MCF 10A (cell line): ENCODE data around the genes FRMD7, ETDC, CT45A3, CT45A5 and CT45A2.

DNA sequence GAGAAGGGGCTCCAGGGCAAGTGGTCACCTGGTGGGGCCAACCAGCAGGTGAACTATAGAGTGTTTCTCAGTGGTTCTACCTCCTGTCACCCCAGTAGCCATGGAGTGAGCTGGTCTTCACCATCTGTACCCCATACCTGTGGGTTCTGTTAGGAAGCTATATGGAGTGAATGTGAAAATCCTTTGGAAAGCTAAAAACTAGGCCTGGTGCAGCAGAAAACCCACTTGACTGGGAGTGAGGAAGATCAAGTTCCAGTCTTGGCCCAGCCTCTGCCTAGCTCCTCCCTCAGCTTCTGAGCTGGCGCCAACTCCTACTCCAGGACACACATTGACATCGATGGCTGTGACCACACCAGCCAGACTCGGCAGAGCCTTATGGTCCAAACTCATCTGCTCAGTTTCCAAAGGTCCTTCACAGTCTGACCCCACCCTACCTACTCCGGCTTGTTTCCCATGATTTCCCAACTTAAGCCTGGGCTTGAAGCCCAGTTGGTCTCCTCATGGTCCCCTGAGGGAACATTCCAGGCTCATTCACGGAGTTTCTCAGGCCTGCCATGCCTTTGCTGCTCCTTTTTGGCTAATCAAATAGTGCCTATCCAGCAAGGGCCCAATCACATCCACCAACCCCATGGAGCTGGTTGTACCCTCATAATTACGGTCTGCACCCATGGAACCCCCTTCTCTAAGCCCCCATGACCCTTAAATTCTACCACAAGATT lies 10.2 kb downstream of the ELF4 start:
- PRO-cap: no peak
- RRBS: no CpG with 5 or more reads among the region's 6 CpGs

DNA sequence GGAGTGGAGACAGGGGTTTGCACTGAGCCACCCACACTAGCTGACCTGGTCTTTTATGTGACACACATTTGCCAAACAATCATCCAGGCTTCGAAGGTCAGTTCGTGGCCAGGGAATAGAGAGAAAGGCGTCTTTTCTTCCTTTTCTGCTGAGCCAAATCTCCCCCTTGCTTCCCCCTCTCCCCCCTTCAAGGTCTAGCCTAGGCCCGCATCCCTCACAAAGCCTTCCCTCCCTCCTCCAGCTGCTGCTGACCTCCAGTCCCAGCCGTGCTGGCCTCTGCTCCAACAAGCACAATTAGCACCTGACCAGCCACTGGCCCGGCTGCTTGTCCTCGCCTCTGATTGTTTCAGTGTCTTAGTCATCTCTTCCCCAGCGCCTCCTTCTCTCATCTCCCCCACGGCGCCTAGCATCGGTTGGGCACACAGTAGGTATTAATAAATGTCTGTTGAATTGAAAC lies 4.3 kb downstream of the ELF4 start:
- PRO-cap: no peak
- RRBS: no CpG with 5 or more reads among the region's 11 CpGs

DNA sequence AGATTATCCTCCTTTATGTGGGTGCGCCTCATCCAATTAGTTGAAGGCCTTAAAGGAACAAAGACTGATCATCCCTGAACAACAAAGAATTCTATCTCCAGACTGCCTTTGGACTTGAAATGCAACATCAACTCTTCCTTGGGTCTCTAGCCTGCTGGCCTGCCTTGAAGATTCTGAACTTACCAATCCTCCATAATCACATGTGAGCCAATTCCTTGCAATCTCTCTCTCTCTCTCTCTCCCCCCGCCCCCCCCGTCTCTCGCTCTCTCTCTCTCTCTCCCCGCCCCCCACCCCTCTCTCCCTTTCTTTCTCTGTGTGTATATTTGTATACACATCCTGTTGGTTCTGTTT lies 158.5 kb downstream of the RBMX2 start:
- PRO-cap: no peak
- RRBS: no CpG with 5 or more reads among the region's 5 CpGs

DNA sequence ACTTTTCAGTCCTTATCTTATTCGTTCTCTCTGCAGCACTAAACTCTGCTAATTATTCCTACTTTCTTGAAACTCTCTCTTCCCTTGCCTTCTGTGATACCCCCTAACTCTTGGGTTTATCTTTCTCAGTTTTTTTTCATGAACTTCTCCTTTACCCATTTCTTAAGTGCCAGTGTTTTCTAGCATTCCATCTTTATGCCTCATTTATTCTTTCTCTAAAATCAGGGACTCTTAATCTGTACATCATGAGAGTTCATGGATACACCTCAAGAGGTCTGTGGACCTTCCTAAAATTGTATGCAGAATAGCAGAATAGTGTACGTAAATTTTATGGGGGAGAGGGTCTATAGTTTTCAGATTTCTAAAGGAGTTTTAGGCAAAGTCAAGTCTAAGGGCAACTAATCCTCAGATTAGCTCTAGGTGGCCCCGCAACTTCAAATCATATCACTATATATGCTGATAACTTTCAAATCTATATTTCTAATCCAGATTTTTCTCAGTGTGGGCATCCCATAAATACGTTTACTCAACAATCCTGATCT lies 60.3 kb downstream of the ENOX2 start:
- PRO-cap: no peak
- RRBS: no CpG with 5 or more reads among the region's 4 CpGs

GRCh38 chrX:131828061-131828417 lies 195.1 kb upstream of the STK26 start:
- PRO-cap: no peak
- RRBS: no CpG with 5 or more reads among the region's 3 CpGs

- PRO-cap: bidirectional peak, plus-strand start at chrX:132022783, minus-strand start at chrX:132022491
- RRBS: no CpG with 5 or more reads among the region's 9 CpGs
Observed at GRCh38 chrX:132022184-132022644, 888 bp upstream of the STK26 start.

- PRO-cap: no peak
- RRBS: no CpG with 5 or more reads among the region's 5 CpGs
Observed at GRCh38 chrX:132127592-132128028, at the start of gene FRMD7. Gene FRMD7, minus strand, starts transcription at chrX:132128020.

DNA sequence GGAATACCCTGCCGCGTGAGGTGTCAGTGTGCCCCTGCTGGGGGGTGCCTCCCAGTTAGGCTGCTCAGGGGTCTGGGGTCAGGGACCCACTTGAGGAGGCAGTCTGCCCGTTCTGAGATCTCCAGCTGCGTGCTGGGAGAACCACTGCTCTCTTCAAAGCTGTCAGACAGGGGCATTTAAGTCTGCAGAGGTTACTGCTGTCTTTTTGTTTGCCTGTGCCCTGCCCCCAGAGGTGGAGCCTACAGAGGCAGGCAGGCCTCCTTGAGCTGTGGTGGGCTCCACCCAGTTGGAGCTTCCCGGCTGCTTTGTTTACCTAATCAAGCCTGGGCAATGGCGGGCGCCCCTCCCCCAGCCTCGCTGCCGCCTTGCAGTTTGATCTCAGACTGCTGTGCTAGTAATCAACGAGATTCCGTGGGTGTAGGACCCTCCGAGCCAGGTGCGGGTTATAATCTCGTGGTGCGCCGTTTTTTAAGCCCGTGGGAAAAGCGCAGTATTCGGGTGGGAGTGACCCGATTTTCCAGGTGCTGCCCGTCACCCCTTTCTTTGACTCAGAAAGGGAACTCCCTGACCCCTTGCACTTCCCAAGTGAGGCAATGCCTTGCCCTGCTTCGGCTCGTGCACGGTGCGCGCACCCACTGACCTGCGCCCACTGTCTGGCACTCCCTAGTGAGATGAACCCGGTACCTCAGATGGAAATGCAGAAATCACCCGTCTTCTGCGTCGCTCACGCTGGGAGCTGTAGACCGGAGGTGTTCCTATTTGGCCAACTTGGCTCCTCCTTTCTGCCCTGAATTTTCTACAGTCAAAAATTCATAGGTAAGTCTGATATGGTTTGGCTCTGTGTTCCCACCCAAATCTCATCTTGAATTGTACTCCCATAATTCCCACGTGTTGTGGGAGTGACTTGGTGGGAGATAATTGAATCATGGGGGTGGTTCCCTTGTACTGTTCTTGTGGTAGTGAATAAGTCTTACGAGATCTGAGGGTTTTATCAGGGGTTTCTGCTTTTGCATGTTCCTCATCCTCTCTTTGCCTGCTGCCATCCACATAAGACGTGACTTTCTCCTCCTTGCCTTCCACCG lies 33.9 kb upstream of the FRMD7 start:
- PRO-cap: no peak
- RRBS: no CpG with 5 or more reads among the region's 37 CpGs

DNA sequence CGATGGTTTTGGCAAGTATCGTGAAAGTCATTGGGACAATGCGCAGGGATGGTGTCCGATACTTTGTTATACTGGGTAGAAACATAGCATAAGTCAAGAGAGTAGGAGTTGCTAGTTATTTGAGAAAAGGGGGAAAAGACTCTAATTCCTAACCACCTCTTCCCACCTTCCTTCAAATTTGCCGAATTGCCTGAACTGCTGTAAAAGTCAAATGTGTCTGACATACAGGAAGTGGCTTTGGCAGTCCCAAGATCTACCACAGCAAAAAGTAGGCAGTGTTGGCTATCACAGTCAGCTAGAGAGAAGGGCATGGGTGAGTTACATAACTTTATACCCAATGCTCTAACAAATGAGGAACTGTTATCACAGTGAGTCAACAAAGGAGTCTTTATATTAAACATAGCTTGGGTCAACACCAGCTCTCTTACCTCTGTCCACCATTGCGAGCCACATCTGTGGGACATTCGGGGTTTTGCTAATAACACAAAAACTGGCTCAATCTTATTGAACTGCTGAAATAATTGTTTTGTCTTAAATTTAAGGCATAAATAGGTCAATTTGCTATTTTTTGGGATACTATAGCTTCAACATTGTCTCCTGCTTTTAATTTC lies 2.4 kb upstream of the MBNL3 start:
- PRO-cap: no peak
- RRBS: no CpG with 5 or more reads among the region's 7 CpGs

GRCh38 chrX:133444782-133445561 lies 29.7 kb upstream of the GPC4 start:
- PRO-cap: no peak
- RRBS: no CpG with 5 or more reads among the region's 12 CpGs

DNA sequence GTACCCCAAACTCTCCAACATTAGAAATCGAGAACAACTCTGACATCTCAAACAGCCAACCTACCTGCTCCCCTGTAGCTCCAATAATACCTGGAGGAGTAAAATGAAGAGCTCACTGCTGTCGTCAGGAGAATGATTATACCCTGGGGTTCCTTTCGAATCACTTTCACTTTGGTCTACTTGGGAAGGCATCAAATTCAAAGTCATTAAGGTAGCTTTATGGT lies 261.8 kb upstream of the GPC4 start:
- PRO-cap: no peak
- RRBS: no CpG with 5 or more reads among the region's 3 CpGs

GRCh38 chrX:134546080-134546812 lies 86.3 kb downstream of the HPRT1 start:
- PRO-cap: no peak
- RRBS: 92% methylated on average over 11 of the region's 46 CpGs

DNA sequence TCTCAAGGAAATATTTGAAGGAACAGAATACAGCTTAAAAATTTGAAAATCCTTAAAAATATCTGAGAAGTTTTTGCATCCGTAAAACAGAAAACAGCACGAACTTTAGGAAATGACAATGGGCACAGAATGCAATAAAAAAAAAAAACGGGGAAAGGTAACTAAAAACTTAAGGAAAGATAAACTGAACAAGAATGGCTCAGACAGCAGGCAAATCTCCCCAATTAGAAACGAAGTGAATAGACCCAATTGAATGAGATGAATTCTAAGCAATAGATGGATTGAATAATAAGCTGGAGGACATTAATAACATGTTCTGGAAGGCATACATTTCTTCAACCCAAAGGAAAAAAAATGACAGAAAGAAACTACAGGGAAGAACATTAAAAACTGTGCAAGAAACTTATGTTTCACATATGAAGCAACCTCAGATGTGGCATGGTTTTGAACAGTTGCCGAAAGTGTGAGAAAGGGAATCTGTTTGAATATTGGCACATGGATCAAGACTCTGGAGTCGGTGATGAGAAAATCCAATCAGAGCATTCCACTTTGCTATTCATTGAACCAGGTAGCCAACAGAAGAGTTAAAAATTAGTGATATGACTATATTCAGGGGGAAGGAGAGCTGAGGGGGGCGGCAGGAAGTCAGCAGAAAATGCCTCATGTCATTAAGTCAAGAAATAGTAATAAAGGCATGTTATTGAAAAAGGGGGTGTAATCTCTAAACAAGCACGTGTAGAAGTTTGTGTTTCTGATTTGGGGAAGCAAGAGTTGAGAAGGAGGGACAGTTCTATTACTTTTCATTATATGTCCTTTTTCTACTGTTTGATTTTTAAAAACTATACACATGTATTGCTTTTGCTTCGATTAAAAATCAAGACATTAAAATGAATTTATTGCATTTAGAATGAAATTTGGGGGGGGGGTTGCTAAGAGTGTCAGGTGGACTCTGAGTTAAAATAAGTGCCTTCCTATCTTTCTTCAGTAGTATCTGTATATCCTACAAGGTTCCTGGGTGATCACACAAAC lies 1.1 kb downstream of the SMIM10 start:
- PRO-cap: no peak
- RRBS: no CpG with 5 or more reads among the region's 9 CpGs

DNA sequence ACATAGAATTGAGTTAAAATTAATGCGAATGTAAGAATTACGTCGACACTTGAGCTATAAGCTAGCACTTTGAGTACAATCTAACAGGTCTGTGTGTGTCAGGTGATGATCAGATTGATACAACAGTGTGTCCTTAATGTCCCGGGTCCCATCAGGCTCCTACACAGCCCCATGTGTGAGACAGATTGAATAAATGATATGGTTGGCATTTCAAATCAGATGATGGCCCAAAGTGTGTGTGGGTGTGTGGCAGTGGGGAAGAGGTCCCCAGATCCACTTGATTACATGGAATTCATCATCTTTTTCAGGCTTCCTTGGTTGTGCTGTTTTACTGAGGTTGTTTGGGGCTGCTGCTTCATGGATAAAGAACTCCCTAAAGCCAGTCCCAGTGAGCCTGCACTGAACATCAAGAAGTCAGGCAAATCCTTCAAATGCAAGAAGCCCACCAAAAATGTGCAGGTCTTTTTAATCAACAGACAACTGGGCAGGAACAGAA lies at the start of gene ETDC:
Gene ETDC (plus strand): TSS at position 358 of the 496 bp plus-strand sequence.
- PRO-cap: no peak
- RRBS: no CpG with 5 or more reads among the region's 4 CpGs

DNA sequence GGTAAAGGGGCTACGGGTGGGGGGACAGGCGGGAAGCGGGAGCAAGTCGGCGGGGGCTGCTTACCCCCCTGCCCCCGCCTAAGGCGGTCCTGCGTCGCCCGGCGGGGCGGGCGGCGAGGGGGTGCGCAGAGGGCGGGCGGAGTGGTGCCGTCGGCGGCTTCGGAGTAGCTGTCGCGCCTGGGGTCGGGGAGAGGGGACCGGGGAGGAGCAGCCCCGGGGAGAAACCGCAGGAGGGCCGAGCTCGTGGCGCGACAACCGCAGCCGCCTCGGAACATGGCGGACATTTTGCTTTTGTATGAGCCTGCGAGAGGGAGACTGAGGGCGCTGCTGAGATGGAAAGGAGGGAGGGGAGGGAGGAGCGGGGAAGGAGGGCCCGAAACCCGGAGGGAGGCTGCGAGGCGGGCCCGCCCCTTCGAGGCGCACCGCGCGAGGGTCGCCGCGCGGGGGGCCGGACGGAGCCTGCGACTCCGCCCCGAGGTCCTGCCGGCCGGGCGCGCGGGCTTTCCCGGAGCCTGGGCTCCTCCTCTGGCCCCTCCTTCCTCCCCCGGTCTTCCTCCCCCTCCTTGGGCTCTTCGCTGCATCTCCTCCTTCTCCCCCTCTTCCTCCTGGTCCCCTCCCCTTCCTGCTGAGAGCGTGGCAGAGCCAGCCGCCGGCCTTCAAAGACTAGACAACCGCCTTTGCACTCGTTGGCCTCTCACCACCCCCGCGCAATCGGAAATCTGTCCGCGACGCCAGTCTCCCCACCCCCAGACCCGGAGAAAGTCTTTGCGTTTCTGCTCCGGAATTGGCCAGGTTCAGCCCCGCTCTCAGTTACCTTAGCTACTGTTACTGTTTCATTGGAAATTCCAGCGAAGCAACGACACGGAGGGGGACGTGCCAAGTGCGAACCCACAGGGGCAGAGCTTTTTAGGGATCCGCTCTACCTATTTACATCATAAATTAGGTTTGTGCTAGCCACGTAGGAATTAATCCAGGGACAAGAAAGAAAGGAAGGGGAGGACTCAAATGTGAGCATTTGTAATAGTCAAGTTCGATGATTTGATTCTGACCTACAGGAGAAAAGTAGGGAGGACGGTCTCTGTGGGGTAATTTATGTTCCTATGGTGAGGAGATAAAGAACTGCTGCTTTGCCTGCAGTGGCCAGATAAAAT lies 1.2 kb downstream of the INTS6L start:
- PRO-cap: bidirectional peak, plus-strand start at position 639 of the sequence, minus-strand start at position 317 of the sequence; bidirectional peak, plus-strand start at position 836 of the sequence, minus-strand start at position 824 of the sequence
- RRBS: 20% methylated on average over 19 of the region's 89 CpGs

DNA sequence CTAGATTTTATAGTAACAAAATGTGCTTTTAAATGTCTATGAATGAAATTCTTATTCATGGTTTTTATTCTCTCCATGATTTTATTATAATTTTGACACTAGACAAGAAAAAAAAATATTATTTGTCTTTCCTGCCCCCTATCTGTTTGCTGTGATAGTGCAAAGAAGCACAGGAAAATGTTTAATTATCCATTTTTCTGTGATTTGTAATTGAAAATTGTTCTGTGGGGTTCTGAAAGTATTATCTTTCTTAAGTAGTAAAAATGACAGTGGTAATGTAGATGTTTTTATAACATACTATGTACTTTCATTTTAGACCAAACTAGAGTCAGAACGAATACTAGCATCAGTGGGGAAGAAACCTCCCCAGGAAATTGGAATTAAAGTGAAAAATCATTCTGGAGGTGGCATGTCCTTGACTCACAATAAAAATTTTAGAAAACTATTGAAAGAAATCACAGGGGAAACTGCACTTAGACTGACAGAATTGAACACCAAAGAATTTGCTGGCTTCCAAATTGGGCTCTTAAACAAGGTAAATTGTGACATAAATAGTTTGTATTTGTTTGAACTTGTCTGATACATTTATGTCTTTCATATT lies 52.1 kb downstream of the INTS6L start:
- PRO-cap: no peak
- RRBS: no CpG with 5 or more reads among the region's 1 CpG

DNA sequence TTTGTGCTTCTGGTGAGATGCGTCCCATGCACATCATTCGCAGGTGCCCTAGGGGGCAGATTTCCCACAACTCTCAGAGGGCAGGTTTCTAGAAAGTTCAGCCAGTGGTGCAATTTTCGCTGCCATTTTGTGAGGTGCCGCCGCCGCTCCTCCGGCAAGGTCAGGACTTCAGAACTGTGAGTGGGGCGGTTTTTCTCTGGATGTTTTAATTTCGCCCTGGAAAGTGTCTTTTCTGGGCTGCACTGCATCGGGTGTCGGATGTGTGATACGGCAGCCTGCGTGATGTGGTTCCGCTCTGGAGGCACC lies 27.1 kb downstream of the CT45A3 start:
- PRO-cap: no peak
- RRBS: no CpG with 5 or more reads among the region's 14 CpGs

GRCh38 chrX:135768034-135768323 lies at the start of gene CT45A3:
Gene CT45A3, minus strand, starts transcription at chrX:135768191.
- PRO-cap: no peak
- RRBS: no CpG with 5 or more reads among the region's 12 CpGs

DNA sequence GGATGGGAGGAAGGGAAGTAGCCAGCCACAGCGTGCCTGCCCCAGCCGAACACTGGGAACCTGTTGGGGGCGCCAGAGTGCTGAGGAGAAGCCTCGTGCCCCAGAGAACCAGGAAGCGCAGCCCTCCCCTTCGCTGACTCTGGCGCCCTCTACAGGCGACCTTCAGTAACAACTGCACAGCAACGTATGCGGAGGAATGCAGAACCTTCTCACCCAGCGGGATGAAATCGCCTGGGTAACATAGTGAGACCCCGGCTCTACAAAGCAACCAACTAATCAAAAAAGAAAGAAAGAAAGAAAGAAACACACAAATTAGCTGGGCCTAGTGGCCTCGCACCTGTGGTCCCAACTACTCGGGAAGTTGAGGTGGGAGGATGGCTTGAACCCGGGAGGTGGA lies at the start of gene CT45A5:
Gene CT45A5 (minus strand): TSS at position 82 of the 397 bp plus-strand sequence.
- PRO-cap: no peak
- RRBS: no CpG with 5 or more reads among the region's 16 CpGs

DNA sequence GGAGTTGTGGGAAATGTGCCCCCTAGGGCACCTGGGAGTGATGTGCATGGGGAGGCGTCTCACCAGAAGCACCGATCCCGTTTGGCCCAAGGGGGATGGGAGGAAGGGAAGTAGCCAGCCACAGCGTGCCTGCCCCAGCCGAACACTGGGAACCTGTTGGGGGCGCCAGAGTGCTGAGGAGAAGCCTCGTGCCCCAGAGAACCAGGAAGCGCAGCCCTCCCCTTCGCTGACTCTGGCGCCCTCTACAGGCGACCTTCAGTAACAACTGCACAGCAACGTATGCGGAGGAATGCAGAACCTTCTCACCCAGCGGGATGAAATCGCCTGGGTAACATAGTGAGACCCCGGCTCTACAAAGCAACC lies at the start of gene CT45A2:
Gene CT45A2 (minus strand): TSS at position 147 of the 363 bp plus-strand sequence.
- PRO-cap: no peak
- RRBS: no CpG with 5 or more reads among the region's 16 CpGs